ENCODE measurements around the gene DNASE1.

DNA sequence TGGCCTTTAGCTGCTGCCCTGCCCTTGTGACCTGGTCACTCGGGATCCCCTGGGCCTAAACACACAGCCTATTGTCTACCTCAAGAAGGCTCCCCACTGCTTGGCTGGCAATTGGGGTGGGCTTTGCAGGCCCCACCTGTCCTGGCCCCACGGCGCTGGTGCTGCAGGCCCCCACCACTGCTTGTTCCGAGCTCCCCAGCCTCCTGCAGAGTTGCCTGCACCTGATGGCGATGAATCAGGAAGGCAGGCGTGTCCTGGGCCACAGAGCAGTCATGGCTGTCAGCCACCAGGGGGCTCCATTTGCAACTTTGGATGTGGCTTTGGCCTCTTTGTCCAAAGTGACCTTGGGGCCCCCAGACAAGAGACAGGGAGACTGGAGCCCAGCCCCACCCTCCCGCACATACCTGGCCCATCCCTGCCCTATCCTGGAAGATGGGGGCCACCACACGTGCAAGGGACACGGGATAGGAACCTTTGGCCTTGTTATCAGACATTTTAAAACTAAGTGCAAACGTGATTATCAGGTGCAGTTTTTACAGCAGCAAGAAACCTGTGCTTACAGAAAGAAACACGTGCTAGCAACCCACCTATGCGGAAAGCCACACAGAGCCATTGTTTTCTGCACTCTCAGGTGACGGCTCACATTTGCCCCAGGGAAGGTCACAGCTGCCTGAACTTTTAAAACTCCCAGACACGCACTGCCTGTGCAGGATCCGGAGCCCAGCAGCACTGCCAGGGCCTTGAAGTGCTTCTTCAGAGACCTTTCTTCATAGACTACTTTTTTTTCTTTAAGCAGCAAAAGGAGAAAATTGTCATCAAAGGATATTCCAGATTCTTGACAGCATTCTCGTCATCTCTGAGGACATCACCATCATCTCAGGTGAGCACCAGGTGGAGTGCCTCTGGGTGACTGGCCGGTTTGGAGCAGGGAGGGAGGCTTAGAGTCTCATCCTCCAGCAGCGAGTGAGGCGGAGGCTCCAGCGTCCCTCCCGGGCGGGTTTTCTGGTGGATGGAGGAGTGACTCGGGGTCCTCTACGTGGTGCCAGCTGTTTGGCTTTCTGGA, at the start of gene DNASE1:
DNASE1 (plus strand) TSS at position 527 of the 1,063 bp plus-strand sequence.
- PRO-cap = no peak
- RAMPAGE, long total RNA, 4 experiments = no peak in any of the 4 experiments

- PRO-cap = no peak
- RAMPAGE, long total RNA, 4 experiments = no peak in any of the 4 experiments
These were observed 1.9 kb downstream of the DNASE1 start for GRCh38 chr16:3656492-3656677.

DNA sequence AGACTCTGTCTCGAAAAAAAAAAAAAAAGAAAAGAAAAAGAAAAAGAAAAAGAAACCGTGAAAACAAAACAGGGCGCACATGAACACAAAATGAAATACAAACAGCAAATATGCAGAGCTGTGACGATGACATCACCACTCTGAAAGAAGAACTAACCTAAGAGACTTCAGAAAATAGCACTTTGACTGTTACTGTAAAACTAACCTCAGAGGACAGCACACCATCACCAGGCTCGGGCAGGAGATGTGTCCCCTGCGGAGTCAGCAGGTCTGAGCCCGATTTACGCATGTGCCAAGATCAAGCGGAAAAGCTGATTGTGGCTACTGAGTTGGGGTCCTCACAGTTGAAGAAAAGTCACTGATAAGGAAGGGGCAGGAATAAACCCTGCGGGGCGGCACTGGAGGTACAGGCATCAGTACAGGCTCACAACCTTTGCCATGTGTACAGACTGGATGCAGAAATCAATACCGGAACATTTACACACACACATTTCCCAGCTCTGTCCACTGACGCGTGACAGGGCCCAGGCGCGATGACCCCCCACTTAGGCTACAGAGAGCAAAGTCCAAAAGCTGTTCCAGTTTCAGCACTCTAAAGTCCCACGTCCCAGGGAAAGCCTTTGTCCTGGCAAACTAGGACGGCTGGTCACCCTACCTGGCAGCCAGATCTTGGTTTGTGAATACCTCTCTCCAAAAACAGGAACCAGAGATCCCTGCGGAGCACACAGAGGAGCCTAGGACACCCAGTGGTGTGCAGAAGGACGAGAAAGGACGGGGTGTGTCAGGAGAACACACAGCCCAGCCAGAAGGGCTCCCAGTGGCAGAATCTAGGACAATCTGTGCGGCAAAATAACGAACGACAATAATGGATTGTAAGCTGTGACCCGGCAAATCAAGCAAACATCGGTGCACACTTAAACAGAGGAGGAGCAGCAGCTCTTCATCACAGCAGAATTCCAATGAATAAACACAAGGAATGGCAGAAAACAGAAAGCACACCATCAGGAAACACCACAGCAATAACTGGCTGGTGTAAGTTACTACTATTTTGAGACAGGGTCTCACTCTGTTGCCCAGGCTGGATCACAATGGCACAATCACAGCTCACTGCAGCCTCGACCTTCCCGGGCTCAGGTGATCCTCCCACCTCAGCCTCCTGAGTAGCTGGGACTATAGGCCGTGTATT, 21.4 kb downstream of the TRAP1 start:
- PRO-cap = no peak
- RAMPAGE, long total RNA, 4 experiments = no peak in any of the 4 experiments

DNA sequence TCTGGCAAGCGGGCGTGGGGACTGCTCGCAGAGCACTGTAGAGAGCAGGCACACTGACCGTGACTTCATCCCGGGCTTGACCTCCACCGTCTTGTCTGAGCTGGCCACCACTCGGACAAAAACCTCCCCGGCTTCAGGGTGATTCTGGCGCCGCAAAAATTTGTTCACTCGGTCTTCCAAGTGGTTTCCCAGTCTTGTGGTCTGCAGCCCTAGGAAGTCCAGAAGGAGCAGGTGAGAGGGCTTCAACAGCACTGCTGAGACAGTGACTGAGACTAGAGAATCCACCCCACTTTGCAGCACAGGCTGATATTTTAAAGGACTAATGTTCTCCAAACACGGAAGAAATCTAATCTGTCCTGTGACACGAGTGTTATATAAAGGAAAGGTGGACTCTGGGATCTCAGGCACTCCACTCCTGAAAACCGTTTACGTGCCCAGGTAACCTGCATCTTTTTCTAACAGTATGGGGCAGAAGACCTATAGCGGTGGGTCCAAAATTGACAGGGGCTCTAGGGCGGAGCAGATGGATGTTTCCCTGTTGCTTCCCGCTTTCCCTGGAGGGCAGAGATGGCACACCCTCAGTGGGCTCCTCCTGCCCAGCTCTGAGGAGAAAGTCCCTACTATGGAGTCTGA, 23.1 kb upstream of the TRAP1 start:
- PRO-cap = no peak
- RAMPAGE, long total RNA, 4 experiments = no peak in any of the 4 experiments

DNA sequence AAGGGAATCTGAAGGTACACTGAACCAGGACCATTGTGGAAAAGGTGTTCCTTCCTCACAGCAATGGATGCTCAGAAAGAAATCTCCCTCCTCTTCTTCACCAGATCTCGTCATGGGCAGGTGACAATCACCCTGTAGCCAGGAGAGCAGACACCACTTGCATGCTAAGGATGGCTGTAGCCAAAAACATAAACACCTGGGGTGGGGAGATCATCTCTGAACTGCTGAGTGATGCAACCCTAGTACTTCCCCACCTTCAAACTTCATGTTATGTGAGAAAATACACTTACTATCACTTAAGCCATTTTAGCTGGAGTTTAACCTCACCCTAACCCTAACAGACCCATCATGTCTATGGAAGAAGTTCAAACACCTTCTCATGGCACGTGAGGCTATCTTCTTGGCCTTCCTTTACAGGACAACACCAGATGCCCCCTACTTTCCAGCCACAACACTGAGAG, 26.3 kb downstream of the CREBBP start:
- PRO-cap = no peak
- RAMPAGE, long total RNA, 4 experiments = no peak in any of the 4 experiments

- PRO-cap = no peak
- RAMPAGE, long total RNA, 4 experiments = no peak in any of the 4 experiments
These were observed 23.1 kb downstream of the CREBBP start for GRCh38 chr16:3857315-3857893.

GRCh38 chr16:3939051-3939436, 58.5 kb upstream of the CREBBP start:
- PRO-cap = no peak
- RAMPAGE, long total RNA, 4 experiments = no peak in any of the 4 experiments

- PRO-cap = no peak
- RAMPAGE, long total RNA, 4 experiments = no peak in any of the 4 experiments
These were observed 117.3 kb downstream of the ADCY9 start for GRCh38 chr16:3998956-3999272.

- PRO-cap = bidirectional peak, plus-strand start at chr16:4011688, minus-strand start at chr16:4011681
- RAMPAGE, long total RNA, 4 experiments = no peak in any of the 4 experiments
These were observed 104.9 kb downstream of the ADCY9 start for GRCh38 chr16:4011201-4011908.

GRCh38 chr16:4019310-4019932, 96.8 kb downstream of the ADCY9 start:
- PRO-cap = no peak
- RAMPAGE, long total RNA, 4 experiments = no peak in any of the 4 experiments

DNA sequence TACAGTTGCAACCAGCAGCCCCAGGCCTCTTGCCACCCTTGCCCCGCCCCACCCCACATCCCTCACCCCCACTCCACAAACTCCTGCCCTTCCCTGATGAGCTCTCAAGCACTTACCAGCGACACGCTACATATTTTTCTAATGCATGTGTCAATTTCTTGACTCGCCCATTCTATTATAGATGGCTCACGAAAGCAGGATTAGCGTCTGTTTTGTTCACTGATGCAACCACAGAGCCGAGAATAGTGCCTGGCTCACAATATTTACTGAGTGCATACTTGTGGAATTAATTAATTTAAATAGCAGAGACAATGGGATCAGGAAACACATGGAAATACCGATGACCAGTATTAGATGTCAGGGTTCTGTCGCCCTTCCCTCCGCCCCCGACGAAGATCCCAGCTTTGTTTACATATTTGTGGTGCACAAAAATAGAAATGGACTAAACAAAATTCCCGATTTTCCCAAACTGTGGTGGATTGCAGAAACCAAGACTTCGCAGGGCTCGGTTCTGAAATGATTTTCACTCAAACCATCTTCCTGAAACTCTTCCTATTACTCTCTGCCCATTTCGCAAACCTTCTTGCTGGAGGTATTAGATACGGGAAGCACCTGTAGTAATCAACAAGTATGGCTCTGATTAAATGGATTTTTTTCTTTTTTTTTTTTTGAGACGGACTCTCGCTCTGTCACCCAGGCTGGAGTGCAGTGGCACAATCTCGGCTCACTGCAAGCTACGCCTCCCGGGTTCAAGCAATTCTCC, 62.1 kb downstream of the ADCY9 start:
- PRO-cap = no peak
- RAMPAGE, long total RNA, 4 experiments = no peak in any of the 4 experiments

DNA sequence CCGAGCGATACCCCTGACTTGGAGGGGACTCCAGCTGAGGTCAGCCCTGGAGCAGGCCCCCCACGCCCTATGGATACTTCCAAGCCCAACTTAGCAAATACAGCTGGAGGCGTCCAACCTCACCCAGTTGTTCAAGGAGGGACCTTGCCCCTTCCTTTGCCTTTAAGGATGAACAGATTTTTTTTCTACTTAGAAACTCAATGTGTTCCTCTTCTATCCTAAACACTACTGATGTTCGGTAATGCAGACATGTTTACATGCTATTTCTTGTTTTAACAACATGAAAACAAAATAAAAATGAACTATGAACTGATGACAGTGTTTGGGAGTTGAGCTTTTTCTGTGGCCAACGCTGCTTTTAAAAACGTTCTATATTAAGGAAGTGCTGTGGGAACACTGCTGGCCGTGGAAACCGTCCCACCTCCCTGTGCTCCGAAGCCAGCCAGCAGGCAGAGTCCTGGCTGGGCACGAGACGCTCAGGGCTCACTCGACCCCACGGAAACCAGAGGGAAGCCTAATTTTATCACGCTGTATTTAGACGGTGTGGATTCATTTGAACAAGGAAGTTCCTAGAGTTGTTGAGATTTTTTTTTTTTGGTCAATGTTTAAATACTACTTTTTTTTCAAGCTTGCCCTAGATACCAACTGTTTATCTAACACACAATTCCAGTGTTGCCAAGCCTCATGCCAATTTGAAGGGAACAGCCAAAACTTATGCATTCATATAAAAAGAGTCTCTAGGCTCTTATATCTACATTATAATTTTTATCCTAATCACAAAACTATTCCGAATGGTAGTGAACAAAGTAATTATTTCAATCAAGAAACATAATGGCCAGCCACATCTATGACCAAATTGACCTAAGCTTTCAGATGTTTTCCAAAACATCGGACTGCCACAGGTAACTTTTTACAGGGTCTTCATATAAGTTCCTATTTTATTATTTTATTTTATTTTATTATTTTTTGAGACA, 25.8 kb downstream of the ADCY9 start:
- PRO-cap = no peak
- RAMPAGE, long total RNA, 4 experiments = no peak in any of the 4 experiments

- PRO-cap = no peak
- RAMPAGE, long total RNA, 4 experiments = no peak in any of the 4 experiments
These were observed 33.6 kb downstream of the SRL start for GRCh38 chr16:4207978-4209025.

DNA sequence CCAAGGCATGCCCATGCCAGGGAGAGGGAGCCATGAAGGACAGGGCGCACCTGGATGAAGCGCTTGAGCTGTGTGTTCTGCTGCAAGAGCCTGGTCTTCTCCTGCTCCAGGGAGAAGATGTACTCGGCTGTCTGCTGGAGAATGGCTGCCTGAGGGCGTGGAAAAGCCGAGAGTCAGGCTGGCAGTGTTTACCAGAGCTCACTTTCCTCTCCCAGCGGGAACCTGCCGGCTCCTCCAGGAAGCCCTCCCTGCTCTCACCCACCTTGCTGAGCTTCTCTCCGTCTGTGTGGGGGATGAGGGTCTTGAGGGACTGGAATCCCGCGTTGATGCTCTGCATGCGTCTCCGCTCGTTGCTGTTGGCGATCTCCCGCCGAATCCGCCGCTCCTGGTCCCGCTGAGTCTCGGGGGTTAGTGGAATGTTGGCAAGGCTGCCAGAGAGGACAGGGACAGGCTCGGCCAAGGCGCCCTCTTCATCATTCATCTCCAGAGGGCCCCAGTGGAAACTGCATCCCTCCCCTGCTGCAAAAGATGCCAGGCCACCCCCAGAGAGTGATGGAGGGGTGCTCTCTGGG, 10.5 kb downstream of the TFAP4 start:
- PRO-cap = no peak
- RAMPAGE, long total RNA, 4 experiments = no peak in any of the 4 experiments

DNA sequence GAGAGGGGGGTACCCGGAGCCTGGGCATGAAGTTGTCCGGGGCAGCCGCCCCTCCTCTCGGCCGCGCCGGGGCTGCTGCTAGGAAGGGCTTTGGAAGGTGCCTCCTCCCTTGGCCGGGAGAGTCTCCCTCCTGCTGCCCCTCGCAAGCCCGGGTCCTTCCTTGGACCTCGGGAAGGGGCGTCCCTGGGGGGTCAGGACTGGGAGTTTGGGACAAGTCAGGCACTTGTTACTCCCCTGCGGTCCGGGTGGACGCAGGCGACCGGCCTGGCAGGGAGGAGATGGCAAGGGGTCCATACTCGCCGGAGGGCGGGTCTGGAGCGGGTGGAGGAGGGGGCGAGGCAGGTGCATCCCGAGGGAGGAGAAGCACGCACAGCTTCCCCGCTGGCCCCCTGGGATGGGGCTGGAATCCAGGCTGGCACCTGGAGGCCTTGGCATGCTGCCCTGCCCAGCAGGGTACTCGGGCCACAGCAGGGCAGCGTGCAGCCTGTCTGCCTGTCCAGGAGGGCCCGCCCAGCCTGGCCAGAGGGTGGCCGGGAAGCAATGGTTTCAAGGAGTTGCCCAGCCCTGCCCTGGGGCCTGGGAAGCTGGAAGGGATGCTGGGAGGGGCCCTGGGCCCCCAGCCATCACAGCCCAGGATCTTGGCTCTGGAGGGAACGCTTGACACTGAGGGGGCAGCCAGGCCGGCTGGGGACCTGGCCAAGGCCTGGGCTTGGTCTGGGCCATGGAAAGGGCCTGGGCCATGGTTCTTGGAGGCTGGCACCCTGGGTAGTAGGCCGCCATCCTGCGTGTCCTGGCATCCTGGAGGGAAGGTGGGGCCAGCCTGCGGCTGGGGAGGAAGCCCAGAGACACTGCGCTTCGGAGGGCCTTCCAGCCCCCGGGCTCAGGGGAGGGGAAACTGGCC, 984 bp downstream of the GLIS2 start:
- PRO-cap = bidirectional peak, plus-strand start at position 513 of the sequence, minus-strand start at position 542 of the sequence
- RAMPAGE, long total RNA, 4 experiments = no peak in any of the 4 experiments

- PRO-cap = no peak
- RAMPAGE, long total RNA, 4 experiments = no peak in any of the 4 experiments
These were observed 1.6 kb downstream of the GLIS2 start for GRCh38 chr16:4317502-4317822.

GRCh38 chr16:4354040-4354439, 2.9 kb upstream of the PAM16 start:
- PRO-cap = no peak
- RAMPAGE, long total RNA, 4 experiments = no peak in any of the 4 experiments

- PRO-cap = no peak
- RAMPAGE, long total RNA, 4 experiments = no peak in any of the 4 experiments
These were observed 5.9 kb downstream of the VASN start for GRCh38 chr16:4377541-4378007.

DNA sequence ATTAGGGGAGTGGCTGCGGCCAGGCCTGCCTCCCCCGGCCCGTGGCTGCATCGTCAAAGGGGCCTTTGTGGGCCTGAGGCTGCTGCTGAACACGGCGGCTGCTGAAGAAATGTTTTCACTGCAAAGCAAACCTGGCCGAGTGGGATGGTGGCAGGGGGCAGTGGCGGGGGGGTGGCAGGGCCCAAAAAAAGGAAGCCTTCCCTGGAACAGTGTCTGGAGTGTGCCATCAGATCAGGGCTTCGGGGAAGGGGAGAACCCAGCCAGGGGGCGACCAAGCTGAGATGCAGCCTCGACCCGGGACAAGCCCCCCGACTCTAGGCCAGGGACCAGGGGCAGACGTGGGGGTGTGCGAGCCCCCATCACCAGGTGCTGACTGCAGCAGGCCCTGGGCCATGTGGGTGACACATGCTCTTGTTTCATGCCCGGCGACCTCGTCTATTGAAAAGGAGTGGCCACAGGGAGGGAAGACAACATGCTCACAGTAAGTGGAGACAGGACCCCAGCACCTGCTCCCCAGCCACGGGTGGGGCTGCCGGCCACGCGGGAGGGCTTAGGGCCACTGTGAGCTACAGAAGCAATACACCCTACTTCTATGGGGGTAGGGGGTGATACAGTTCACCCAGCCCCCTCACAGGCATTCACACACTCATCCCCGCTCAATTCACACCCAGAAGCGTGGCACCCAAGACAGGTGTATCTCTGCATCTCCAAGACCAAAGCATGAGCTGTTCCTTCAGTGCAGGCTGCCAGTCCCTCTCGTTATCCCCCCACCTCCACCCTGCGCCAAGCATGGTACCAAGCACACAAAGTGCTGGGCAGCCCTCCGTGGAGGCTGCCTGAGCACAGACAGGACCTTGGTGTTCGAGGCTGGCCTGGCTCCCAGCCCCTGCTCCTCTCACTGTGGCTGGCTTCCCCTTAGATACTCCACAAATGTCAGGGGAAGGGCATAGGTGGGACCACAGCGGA, 13.4 kb downstream of the VASN start:
- PRO-cap = no peak
- RAMPAGE, long total RNA, 4 experiments = no peak in any of the 4 experiments

- PRO-cap = no peak
- RAMPAGE, long total RNA, 4 experiments = no peak in any of the 4 experiments
These were observed 14.0 kb downstream of the CORO7 start for GRCh38 chr16:4402450-4402721.

All from esophagus muscularis mucosa (tissue), 4 donors.